ENCODE data around the genes MYOT and KDM3B.

- PRO-cap, result no peak
Observed at GRCh38 chr5:137300327-137300838, 198.7 kb downstream of the SPOCK1 start.

DNA sequence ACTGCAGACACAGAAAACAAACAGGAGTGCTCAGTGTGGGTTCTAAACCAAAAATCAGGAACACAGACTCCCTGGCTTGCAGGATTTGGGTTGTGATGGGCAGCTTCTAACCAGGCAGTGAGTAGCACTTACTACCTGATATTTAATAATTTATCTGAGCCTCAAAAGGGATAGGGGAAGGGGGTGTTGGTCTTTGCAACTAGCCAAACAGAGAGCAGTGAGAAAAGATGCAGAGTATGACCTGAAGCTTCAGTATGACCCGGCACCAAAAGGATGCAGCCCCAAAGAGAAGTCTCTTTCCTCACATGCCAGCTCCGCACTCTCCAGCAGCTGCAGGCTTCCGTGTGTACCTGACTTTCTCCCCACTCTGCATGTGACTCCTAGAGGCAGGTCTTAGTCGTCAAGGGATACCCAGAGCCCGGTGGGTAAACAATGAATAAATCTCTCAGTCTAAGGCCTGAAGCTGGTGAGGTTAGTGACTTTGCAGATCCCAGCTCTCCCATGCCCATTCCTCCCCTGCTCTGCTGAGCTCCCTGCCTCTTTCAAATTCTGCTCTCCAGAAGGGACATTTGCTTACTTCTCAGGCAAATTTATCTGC is 105.4 kb upstream of the SPOCK1 start:
- PRO-cap, result no peak

GRCh38 chr5:137622730-137623387 is 113.0 kb downstream of the KLHL3 start:
- PRO-cap, result no peak

- PRO-cap, result no peak
Observed at GRCh38 chr5:137838050-137838551, 29.6 kb upstream of the MYOT start.

- PRO-cap, result no peak
Observed at GRCh38 chr5:137859023-137859599, 8.5 kb upstream of the MYOT start.

DNA sequence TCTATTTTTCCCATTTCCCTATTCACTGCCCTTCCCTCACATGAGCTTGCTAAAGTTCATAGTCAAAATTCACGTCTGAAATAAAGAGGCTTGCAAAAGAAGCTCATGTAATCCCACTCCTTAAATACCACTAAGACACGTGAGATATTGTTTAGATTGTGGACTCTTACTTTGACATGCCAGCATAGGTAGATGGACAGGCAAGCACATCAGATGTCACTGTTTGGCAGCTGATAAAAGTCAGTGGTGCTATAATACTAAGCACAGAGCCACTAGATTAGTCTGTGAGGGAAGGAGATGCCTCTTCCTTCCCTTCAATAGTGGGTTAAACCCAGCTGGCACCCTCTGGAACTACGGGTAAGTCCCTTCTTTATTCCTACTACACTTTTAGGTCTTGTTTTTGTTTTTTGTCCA is at the start of gene MYOT:
MYOT (plus strand) TSS at position 264 of the 414 bp plus-strand sequence.
- PRO-cap, result no peak

GRCh38 chr5:137880167-137880875 is 8.9 kb upstream of the PKD2L2 start:
- PRO-cap, result no peak

DNA sequence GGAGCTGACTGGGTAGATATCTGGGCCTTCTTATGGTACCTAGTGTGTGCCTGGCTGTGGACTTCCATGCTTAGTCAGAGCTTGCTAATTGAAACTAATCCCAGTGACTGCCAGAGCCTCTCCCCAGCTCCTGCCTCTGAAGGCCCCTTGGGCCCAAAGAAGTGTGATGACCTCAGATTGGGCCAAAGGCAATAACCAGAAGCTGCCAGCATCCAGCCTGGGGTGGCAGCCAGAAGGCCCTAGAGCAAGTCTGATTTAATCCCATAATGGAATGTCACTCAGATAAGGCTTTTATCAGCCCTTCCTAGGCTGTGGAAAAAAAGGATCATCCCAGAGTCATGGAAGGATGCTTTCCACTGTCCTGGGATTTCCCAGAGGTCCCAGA is 17.2 kb upstream of the CDC23 start:
- PRO-cap, result no peak

GRCh38 chr5:138352627-138353374 is at the start of gene KDM3B:
Gene KDM3B, plus strand, starts transcription at chr5:138352685.
- PRO-cap, result unidirectional peak, plus-strand start at chr5:138352696; unidirectional peak, plus-strand start at chr5:138353326

DNA sequence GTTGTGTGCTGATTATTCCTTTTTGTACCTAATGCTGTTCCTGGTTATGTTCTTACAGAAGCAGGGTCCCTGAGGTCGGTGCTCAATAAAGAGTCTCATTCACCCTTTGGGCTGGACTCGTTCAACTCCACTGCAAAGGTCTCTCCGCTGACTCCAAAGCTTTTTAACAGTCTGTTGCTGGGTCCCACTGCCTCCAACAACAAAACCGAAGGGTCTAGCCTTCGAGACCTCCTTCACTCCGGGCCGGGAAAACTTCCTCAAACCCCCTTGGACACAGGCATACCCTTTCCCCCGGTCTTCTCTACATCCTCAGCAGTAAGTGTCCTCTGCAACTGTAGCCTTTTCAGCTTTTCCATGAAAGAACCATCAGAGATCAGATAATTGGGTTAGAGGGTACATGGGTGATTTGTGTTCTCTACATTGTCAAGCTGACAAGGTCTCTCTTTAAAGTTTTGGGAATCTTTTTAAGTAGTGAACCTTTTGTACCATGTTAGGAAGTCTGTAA is 18.2 kb upstream of the REEP2 start:
- PRO-cap, result no peak

GRCh38 chr5:138425317-138425854 is 13.5 kb upstream of the REEP2 start:
- PRO-cap, result no peak

GRCh38 chr5:138448635-138449430 is 10.0 kb downstream of the REEP2 start:
- PRO-cap, result no peak

DNA sequence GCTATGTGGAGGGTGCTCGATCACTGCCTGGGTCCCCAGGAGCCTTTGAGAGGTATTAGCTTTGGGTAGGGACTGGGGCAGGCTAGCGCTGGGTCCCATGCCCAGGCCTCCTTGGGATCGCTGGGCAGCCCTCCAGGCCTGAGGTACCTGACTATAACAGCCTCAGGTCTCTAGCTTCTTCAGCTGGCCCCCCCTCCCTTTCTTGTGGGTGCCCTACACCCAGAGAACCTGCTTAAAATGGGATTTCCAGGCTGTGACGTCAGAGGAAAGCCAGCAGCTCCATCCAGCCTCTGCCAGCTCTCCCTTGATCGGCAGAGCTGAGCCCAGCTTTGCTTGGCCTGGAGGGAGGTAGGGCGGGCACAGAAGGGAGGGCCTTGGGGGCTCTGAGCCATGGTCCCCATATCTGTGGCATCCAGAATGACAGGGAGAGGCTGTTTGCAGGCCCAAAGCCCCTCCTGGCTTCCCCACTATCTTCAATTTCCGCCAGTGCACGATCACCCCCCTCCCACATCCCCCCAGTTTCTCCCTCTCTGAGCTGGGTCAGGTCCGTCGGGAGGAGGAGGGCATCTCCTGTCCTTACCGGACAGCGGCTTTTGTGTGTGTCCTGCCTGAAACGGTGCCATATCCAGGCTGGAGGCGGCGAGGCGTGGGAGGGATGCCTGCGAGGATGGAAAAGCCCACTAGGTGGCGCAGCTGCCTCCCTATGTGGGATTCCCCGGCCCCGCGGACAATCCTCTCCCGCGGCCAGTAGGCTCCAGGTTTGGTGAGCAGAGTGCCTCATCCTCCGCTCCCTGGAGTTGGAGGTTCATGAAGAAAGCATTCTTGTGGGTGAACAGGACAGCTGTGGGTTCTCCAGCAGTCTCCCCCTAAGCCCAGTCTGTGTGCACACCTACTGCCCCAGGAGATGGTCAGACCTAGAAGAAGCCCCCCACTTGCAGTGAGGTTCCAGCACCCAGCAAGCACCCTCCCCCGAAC is 10.9 kb downstream of the REEP2 start:
- PRO-cap, result no peak

DNA sequence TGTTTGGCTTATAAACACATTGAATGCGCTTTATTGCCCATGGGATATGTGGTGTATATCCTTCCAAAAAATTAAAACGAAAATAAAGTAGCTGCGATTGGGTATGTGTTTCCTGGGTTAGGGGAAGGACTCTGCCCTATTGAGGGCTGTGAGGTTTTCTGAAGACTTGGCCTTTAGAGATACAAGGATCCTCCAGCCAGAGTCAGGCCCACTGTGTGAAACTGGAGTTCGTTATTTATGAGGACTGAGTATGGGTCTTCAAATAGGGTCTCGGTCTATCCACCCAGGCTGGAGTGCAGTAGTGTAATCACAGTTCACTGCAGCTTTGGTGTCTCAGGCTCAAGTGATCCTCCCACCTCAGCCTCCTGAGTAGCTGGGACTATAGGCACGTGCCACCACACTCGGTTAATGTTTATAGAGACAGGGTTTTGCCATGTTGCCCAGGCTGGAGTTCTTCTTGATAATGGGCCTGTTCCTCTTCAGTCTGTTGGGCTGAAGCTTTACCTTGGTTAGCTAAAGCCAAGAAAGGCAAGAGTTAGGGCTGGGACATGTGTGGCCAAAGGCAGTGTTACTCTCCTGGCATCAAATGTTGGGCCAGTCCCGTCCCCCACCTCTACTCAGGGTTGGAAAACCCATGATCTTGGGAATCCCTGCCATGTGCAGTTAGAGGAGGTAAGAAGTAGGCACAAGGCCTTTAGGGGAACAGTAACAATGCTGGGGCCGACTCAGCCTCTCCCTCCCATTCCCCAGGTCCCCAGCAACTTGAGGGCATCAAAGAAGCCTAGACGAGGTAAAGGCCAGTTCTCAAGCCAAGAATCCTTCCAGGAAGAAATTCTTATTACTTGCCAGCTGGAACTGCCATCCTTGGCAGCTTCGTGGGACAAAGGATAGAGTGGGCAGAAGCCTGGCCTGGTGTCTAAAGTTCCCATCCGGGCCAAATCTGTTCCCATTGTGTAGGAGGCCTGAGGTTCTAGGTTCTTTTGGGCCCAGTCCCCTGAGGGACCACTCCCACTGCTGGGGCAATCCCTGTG is 4.2 kb downstream of the EGR1 start:
- PRO-cap, result no peak

- PRO-cap, result no peak
Observed at GRCh38 chr5:138492467-138492765, 27.1 kb downstream of the EGR1 start.

DNA sequence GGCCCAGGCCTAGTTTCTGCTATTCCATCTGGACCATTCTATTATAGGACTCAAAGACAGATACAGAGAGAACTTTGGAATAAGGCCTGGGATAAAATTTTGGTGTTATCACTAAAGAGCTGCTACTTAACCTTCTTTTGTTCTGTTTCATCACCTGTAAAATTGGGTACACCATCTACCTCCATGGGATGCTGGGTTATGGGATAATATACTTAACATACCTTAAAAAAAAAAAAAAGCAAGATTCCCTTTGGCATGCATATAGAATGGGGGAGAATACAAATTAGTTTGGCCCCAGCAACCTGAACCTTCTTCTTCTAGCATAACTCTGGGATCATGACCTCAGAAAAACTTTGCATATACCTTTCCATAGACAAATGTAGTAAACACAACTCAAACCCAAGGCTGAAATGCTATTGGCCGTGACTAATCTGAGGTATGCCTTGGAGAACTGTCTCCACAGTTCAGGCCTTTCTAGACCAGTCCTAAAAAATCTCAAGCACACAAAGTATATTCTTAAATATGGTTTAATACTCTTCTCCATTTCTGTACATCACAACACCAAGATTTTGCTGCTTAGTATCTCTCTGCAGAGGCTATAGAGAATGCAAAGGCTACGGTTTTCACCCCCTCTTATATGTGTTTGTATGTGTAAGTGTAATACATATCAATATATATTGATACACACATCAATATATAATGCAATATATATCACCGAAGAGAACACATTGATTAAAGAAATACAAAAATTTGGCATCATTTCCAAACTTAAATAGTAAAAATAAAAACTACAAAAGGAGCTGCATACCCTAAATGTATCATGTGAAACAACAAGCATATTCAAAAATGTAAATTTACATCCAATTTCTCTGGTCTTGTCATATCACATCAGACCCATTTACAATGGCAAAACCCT is 37.2 kb downstream of the ETF1 start:
- PRO-cap, result no peak

DNA sequence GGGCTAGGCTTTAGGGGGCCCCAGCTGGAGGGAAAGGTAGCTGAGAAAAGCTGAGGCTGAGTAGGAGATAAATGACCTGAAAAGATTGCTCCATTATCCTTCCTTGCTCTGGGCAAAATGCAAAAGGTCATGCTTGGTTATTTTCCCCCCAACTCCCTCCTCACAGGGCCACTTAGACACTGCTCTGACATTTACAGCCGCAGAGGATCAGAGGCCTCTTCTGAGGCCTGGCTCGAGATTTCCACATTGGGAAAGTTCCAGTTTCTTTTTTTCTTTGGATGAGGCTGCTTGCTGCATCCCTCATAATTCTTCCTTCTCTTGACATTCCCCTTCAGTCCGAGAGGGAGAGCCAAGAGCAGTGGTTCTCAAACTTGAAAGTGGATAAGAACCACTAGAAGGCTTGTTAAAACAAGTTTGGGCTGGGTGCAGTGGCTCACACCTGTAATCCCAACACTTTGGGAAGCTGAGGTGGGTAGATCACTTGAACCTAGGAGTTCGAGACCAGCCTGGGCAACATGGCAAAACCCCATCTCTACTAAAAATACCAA is 60.1 kb upstream of the HSPA9 start:
- PRO-cap, result no peak

GRCh38 chr5:138654392-138654942 is 79.3 kb upstream of the HSPA9 start:
- PRO-cap, result no peak

GRCh38 chr5:138935928-138937025 is 61.1 kb upstream of the LRRTM2 start:
- PRO-cap, result no peak

DNA sequence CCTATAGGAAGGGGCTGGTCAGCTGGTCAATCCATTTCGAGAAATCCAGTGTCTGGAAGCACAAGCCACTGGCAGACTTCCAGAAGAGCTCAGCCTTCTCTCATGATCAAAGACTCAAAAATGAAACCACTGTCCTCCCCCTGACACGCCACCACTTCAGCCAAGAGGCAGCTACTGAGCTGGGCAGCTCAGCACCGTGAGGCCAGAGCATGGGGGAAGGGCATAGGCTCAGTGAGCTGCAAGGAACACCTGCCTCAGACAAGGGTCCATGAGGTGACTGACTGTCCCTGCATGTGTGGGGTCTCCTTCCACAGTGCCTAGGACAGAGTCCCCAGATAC is 100.0 kb upstream of the LRRTM2 start:
- PRO-cap, result no peak